GM19239 (cell line): Measurements from ENCODE around the gene MOSPD2.

- RRBS: no CpG with 5 or more reads among the region's 7 CpGs
Observed at GRCh38 chrX:12953353-12953709, 21.6 kb upstream of the TMSB4X start.

DNA sequence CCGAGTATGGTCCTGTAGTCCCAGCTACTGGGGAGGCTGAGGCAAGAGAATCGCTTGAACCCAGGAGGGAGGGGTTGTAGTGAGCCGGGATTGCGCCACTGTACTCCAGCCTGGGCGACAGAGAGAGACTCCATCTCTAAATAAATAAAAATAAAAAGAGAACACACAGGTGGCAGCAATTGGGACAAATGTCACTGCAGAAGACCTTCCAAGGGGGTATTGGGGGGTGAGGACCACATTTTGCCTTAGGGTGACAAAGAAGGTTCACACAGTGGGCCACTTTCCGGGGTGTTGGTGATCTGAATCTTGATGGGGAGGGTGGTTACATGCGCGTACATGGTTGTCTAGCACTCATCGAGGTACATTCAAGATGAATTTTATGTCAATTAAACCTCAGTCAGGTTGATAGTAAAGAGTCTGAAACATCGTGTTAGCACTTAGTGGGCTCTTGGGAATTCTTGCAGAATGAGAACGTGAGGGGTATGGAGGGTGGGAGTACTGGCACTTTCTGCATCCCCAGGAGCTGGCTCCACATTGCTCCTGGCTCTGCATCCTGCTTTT, 20.5 kb upstream of the TMSB4X start:
- RRBS: no CpG with 5 or more reads among the region's 11 CpGs

DNA sequence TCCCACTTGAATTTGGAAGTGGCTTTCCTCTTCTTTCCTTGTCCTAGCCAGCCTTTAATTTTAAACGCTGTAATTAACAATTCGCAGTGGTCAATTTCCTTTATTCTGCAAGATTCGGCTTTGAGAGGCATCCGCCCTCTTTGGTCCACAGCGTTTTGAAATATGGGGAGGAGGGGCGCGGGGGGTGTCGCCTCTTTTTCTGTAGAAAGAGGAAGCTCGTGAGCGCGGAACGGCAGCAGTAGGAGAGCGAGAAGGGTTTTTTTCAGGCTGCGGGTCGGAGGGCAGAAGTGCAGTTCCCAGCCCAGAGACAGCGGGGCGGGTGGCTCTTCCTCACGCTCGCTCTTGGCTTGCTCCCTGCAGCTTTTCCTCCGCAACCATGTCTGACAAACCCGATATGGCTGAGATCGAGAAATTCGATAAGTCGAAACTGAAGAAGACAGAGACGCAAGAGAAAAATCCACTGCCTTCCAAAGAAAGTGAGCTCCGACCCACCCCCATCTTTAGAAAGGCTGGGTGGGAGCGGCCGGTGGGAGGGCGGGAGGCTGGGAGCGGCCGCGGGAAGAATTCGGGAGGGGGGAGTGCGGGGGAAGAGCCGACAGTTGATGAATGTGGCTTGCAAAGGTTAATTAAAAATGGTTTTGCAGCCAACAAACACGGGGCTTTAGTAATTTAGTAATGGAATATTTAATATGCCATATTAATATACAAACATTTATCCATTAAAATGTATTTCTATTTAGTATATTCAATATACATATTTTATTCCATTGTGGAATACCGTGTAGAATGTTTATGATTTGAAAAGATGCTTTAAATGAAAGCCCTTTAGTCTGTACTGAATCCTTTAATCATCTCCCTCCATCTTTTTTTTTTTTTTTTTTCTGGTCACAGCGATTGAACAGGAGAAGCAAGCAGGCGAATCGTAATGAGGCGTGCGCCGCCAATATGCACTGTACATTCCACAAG, 1.3 kb downstream of the TMSB4X start:
- RRBS: no CpG with 5 or more reads among the region's 43 CpGs

- RRBS: no CpG with 5 or more reads among the region's 13 CpGs
Observed at GRCh38 chrX:12979944-12980529, 5.1 kb downstream of the TMSB4X start.

DNA sequence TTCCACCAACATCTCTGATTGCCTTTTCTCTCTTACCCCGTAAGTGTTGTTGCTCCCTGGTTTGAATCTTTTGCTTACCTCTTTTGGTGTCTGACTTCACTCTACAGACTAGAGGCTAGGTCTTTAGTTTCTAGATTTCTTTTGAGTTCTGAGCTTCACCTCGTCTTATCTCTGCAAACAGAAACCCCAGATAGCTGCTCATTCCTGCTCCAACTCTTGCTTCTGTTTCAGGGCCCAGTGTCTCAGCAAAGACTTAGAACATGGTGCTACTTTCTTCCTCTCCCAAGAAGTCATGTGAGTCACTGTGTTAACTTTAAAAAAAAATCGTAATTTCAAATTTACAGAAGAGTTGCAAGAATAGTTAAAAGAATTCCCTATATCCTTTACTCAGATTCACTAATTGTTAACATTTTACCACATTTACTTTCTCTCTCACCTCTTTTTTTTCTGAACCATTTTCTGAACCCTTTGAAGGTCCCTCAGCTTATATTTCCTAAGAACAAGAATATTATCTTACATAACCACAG, 11.6 kb downstream of the TMSB4X start:
- RRBS: no CpG with 5 or more reads among the region's 3 CpGs

DNA sequence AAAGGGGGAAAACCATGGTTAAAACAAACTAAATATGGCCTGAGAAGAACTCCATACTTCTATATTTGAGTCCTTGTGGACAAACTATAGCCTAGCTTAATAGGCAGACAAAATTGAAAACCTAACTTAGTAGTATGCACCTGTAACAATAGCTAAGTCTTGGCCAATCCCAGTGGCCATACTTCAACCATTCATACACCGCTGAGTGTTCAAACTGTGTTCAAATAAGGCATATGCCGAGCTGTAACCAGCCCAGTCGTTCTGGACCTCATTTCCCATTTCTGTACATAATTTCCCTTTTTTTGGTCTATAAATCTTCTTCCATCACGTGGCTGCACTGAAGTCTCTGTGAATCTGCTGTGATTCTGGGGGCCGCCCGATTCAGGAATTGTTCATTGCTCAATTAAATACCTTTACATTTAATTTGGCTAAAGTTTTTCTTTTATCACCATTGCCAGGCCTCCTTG, 27.8 kb downstream of the FAM9C start:
- RRBS: no CpG with 5 or more reads among the region's 6 CpGs

GRCh38 chrX:13028645-13029423, 15.6 kb downstream of the FAM9C start:
- RRBS: no CpG with 5 or more reads among the region's 3 CpGs

- RRBS: no CpG with 5 or more reads among the region's 6 CpGs
Observed at GRCh38 chrX:13090970-13091541, 46.6 kb upstream of the FAM9C start.

DNA sequence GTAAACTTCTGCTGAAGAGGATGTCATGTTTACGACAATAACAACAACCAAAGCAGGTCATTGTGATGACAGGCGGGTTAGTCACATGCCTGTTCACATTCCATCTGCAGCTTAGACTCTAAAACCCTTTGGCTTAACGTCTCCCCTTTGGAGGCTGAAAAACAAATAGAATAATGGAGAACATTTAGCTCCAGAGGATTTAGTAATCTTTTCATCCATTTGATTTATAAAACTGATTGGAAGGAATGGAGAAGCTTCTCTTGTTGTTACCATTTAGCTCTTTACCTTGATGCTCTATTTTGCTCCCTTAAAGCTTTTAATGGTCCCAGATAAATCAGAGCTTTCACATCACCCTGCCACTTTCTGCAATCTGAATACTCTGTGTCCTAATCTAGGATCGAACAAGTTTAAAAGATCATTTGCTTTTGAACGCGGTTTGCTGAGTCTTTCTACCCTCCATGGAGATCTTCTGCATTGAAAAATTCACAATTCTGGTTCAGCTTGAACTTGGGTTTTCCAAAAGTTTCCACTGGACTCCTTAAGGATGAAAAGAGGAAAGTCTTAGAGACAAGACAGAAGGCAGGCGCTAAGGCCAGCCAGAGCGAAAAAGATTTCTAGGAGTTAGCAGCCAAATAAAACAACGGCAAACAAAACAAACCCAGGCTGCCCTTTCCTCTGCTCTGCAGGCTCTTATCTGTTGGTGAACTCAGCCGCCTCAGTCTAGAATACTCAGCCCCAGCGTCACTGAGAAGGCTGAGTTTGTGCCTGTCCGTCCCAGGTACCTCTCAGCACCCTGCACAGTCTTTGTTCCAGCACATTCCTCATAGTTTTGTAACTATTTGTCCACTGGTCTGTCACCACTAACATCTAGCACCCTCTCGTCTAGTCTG, 75.3 kb upstream of the FAM9C start:
- RRBS: no CpG with 5 or more reads among the region's 13 CpGs

GRCh38 chrX:13124930-13125409, 80.5 kb upstream of the FAM9C start:
- RRBS: no CpG with 5 or more reads among the region's 5 CpGs

DNA sequence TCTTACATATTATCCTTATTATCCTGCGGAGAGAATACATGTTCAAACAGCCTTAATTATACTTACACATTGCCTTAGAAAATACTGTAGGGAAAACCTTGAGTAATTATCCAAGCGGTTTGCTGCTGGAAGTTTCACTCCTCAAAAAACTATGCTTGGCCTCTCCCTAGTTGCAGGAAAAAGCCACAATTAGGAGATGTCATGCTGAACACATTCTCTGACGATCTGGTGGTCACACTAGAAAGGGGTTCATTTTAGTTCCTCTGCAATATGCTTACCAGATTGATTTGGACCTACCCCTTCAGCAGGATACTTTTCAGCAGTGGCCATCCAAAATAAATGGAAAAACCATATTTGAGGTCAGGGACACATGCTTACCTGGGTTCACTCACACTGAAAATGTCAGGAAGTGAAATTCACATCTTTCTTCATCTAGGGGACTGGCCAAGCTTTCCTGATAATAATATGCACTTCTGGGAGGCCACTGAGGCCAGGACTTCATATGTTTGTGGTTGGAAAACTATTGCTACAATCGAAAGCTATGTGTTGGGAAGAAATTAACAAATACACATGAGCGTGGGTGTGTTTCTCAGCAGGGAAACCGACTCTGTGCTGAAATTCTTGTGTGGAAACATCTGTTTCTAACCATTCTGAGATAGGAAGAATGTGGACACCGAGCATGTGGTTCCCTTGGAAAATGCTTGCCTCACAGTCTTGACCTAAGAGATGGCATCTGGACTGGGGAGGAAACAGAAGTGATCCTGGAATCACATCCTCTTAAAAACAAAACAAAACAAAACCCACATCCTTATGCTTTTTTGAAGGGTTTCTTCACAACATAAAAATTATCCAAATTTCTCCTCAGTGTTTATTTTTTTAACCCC, 68.8 kb downstream of the ATXN3L start:
- RRBS: no CpG with 5 or more reads among the region's 7 CpGs

DNA sequence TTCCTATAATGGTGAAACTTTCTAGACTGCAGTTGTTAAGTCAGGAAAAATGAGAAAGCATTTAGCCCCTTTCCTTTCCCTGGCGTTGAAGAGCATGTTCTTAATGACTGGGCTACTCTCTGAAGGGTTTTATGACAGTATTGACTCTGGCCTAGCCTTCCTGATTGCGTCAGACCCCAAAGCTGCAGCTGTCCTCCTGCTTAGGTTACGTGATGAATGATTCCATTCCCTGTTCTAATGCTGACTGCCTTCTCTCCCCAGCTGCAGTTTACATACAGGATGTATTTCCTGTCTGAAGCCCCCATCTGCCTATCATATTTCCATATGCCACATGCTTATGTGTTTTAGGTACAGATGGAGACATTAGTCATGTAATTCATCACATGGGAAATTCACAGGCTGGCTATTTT, 105.8 kb upstream of the EGFL6 start:
- RRBS: no CpG with 5 or more reads among the region's 3 CpGs

DNA sequence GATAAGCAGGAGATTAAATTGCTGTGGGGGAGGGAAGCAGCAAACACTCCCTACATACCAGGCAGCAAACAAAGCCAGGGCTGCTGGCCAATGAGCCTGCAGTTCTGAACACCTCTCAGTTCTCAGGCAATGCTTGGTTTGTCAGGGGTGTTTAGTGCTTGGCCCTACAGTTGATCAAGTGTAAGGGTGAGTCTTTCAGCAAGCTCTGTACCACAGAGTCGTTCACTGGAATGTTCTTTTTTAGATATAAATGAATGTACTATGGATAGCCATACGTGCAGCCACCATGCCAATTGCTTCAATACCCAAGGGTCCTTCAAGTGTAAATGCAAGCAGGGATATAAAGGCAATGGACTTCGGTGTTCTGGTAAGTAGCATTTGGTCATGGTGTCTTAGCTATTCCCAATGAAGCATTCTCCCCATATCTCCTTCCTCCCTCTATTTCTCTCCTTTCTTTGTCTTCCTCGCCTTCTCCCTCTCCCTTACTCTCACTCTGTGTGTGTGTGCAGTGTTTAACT, 38.7 kb downstream of the EGFL6 start:
- RRBS: no CpG with 5 or more reads among the region's 4 CpGs

GRCh38 chrX:13693694-13694133, 4.8 kb downstream of the RAB9A start:
- RRBS: no CpG with 5 or more reads among the region's 1 CpG

DNA sequence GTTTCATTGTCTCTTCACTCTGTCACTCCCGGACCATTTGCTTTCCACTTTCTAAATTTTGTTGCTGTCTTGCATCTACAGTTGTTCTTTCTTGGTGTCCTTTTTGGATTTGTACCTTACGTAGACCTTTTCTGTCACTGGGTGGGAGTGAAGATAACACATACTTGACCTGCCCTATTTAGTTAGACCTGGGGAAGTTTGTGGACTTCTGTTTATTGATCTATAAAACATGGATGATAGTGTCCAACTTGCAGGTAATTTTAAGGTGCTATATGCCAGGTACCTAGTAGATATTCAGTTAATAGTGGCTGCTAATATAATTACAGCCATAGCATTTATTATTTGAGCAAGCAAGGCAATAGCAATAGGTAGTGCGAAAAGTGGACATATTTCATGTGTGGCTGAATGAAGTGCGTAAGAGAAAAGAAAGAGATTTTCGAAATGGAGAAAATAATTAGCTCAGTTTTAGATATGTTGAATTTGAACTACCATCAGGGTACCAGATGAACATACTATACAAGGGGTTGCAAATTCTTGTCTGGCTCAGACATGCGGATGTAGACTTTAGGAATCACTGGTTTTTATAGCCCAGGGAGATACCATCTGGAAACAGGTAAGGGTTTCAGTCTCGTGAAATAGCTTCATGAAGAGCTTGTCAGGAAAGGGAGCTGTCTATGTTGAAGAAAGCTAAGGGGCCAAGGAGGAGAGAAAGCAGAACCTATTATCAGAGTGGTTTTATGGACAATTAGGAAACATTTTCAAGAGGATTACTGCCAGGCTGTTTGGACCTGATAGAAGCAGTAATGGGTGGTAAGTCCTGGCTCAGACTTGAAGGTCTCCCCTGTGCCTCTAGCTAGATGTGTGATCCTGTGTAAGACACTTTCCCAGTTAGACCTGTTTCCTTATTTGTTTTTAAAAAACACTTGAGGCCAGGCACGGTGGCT, 6.5 kb downstream of the RAB9A start:
- RRBS: no CpG with 5 or more reads among the region's 8 CpGs

GRCh38 chrX:13764724-13765290, 30.3 kb downstream of the OFD1 start:
- RRBS: no CpG with 5 or more reads among the region's 8 CpGs

DNA sequence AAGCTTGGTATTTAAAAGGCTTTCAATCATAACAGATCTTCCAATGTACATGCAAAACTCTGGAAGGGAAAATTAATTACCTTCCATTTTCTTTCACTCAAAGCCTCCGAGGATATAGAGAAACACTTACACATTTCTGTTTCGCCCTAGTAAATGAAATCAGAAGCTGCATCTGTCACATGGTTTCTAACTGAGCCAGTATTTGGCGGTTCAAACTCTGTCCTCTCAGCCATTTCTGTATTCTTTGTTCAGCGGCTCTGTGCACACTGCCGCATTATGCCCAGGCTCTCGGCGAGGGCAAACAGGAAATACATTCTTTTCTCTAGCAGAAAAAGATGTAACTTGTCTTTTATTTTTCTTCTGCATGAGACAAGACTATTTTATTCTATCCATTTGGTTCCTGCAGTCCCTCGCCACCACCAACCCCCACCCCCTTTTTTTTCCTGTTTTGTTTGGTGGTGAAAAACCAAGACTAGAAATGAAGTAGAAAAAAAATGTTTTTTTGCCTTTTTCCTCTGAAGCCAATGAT, 71.4 kb upstream of the GPM6B start:
- RRBS: no CpG with 5 or more reads among the region's 8 CpGs

DNA sequence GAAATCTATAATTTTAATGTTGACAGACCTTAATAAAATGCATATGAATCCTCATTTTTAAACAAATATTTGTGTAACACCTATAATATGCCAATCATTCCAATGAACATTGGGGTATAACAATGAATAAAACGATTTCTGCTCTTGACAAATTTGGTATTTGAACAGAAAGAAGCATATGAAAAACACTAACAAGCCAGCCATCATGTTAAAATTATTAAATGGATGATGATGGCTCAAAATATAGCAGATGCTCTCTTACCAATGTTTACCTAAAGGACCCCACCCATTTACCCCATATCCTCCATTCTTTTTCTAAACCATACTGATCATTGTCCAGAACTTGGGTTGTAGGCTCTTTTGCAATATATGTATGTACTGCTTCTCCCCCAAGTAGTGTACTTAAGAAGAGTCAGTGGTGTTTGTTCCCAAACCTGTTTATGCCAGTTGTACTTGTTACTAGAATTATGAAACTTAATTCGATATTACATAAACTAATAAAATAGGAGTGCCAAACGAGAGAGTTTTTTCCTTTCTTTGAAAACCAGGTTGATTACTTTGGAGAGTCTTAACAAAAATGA, 96.5 kb downstream of the GEMIN8 start:
- RRBS: no CpG with 5 or more reads among the region's 3 CpGs

DNA sequence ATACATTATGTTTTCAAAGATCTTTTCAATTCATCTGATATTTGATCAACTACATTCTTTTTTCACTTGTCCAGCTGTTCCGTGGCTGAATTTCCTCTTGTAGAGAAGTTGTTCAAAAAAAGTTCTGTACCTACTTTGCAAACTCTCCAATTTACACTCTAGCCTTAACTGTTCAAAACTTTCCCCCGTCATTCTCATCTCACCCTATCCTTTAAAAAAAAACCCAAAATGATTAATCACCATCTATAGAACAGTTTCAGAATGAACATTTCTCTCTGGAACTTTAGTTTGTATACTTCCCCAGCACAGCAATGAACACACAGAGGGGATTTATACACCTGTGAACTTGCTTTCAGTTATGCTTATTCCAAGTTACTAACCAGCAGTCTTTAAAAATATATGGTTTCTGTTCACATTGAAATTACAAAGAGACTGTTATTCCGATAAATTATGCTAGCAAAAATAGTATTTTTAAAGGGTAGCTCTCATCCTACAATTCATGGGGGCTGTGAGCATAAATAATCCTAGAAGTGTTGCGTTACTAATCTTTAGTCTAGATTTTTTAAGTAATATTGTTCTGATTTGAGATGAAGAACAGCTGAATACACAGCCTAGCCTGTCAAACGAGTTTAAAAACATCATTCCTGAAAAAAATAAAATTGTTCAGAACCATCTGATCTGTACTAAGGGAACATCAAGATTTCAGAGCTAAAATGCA, 1.1 kb downstream of the GEMIN8 start:
- RRBS: no CpG with 5 or more reads among the region's 5 CpGs

DNA sequence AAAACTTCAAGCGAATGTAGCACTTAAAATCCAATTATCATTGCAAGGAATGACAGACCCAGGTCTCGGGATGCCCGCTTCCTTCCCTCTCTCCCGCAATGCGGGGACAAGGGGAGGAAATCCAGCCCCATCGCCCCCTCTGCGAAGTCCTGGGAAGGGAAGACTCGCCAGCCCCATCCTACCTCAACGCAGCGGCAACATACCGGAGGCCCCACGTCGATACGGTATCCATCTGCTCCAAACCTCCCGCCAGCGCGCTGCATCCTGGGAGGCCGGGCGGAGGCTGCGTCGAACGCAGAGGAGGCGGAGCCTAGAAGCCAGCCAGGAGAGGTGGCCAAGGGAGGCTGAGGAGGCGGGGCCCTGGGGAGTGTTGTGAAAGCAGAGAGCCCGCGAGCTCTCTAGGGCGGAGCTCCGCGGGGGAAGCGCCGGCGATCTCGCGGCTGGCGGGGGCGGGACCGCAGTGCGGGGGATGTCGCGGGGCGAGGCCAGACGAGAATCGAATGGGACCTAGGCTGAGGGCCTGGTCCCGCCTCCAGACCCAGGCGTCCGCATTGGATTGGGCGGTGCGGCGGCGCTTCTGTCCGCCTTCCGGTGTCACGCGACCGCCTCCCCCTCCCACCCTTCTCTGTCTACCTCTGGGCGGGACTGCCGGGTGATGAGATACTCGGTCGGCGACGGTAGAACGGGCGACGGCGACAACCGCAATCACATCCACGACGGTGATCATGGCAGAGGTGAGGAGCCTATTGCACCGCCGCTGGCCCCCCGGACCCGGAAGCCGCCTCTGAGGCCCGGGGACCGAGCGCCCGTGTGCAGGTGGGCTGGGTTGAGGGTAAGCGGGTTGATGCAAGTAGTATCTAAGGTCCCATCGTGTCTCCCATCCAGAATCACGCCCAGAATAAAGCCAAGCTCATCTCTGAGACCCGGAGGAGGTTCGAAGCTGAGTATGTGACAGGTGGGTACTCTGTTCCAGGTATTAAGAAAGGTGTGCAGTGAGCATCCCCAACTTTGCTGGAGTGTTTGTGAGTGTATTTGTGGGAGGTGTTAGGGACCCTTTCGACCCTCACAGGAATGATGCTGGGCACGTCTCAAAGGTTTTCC, at the start of gene MOSPD2:
MOSPD2 (plus strand) TSS at position 618 of the 1,101 bp plus-strand sequence.
- RRBS: 2% methylated on average over 14 of the region's 84 CpGs